GM23248 (cell line): ENCODE results near the gene CKS2.

GRCh38 chr9:86355675-86356125, 1.5 kb upstream of the TUT7 start:
- RAMPAGE, long total RNA: no peak

DNA sequence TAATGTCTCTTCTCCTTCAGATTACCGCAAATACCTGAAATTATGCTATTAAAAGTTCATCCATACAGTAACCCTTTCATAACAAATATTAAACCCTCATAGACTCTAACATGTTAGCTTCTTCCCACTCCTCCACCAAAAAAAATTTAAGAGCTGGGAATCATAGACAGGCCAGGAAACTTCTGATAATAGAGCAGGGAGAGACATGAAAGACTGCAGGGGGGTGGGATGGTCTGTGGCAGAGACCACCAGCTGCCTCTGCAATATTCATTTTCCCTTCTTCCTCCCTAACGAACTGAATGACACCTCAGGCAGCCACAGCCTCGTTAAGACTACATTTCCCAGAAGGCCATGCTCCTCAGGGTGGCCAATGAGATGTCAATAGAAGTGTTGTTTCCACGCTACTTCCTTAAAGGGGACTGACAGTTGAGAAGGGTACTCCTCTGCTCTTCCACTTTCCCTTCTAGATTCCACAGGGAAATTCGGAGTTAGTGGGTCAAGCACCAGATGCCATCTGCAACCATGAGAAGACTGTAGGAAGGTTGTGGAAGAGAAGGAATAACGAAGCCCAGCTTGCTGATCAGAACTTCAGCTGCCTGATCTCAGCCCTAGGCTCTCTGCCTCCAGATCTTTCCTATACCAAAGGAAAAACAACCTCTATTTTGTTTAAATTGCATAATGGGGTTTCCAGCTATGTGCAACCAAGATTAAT, 52.0 kb upstream of the DAPK1 start:
- RAMPAGE, long total RNA: no peak

DNA sequence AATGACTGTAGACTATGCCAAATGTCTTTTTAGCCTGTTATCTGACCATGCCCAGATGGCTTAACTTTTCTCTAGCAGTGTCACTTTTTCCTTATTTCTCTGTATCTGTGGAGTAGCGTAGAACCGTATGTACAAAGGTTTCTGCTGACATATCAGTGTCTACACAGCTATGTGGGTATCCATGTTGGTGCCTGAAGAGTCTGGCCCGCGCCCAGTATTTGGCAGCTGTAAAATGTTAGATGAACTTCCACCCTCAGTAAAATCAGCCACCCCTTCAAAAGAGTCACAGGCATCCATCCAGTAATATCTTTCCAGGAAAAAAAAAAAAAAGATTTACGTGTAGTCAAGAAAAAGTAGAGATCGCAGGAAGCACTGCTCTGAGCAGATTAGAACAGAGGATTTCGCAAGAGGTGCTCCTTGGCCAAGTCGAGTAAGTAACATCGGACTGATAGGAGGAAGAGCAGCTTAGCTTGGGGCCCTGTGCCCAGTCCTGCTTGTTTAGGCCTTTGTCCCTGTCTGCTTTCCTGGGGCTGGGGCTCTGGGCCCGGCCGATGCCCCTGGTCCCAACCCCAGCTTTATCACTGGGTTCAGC, 21.0 kb downstream of the DAPK1 start:
- RAMPAGE, long total RNA: no peak

DNA sequence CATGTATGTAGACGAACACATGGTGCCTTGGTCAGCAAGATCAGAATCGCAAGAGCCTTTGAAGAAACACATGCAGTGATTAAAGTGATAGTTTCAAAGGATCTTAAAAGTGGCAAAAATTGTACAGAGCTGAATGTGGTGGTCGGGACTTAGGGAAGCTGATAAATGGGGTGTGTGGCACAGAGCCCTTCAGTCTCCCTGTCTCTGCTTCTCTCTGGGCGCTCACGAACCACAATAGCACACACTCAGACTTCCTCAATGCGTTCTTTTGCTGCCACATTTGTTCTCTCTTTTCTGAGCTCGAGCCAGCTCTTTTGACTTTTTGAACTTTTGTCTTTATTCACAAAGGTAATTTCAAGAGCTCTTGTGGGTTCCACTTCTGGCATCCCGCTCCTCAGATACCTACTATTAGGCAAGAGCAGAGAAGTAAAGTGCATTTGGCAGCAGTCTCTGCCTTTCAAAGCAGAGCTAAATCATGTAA, 112.3 kb upstream of the CTSL start:
- RAMPAGE, long total RNA: no peak

DNA sequence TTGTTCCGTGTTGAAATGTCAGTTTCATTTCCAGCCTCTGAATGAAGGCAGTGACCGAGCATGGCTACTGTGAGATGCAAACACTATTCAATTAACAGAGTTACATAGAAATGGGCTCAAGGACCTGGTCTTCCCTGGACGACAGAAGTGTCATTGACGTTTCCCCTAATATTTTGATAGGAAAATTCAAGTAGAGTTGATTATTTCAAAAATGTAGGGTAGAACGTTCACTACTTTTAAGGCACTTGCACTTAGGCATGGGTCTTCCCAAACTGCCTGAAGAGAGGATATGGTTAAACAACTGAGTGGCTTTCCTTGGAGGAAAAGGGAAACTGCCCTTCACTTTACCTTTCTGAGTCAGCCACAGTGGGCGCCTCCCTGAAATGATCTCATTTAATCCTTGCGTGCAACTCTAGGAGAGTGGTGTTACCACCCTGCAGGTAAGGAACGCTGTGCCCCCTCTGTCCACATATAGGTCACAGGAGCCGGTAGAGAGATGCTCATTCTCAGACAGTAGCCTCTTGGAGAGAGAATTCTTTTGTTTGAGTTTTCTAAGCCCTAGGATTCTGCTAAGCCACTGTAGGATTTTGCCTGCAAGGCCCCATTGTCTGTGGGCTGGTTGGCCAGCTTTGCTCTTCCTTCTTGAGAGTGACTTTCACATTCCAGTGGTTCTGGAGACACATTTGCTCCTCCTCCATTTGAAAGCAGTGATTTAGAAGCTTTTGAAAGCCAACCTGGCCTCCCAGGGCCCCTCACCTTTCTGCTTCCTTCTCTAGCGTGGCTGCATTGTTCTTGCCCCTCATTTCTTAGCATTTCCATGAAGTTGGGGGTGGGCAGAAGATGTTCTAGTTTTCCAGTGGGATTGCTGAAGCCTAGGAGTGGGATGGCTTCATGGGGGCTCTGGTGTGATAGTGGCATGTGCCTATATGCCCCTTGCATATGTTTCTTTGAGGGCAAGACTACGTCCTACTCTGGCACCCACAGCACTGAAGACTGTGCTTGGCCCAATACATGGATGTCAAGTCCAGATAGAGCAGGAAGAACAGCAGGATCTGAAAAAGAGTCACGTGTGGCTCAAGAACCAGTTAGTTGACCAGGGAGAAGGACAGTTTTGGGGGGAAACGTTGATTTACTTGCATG, 110.2 kb upstream of the CTSL start:
- RAMPAGE, long total RNA: no peak

DNA sequence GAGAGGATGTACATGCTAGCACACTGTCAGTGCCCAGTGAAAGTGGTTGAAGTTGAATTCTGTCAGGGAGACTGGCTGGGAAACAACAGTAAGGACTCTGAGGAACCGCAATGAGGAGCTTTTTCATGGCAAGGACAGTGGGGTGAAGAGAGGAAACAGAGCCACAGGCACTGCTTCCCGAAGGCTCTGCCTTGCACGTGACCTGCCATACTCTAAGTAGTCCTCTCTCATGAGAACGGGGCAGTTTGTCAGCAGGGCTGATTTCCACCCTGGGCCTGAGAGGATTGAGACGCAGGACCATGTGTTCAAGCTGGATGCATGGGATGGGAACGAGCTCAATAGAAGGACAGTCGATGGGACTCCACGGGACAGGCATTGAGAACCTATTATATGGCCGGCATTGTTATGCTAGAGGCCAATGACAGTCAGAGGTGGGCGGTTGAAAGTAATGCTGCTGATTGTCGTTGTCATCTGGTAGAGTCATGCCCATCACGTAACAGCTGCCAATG, 106.5 kb upstream of the CTSL start:
- RAMPAGE, long total RNA: no peak

GRCh38 chr9:87644803-87645203, 81.1 kb upstream of the CTSL start:
- RAMPAGE, long total RNA: no peak

DNA sequence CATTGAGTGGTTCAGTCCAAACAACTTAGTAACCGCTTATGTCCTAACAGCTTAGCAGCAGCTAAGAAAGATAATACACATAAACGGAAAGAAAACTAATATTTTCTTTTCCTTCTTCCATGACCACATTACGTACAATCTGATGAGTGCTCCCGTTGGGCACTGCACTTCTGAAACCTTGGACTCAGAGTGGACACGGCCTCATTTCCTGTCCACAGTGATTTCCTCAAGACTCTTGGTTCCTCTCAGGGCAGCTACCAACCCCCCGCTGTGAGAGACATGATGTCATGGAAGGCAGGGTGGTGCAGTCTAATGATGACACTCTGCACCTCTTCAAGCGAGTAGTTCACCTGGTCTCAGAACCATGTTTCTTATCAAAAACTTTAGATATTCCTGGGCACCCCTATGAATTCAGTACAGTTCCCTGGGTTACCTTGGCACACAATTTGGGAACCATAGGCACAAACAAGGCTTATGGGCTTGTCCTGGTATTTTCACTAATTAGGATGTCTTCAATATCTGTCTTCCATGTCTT, 68.7 kb upstream of the CTSL start:
- RAMPAGE, long total RNA: no peak

DNA sequence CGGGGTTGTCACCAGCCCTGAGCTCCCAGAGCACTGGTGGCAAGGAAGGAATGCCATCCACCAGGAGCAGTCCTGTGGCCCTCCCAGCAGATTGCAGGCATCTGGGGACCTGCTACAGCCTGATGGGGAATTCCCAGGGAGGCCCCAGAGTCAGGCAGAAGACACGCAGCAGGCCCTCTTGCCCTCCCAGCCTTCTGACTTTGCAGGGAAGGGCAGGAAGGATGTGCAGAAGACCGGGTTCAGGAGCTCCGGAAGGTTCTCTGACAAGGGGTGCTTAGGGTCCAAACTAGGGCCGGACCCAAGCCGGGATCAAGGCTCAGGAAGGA, 3.6 kb downstream of the SPATA31E1 start:
- RAMPAGE, long total RNA: no peak

DNA sequence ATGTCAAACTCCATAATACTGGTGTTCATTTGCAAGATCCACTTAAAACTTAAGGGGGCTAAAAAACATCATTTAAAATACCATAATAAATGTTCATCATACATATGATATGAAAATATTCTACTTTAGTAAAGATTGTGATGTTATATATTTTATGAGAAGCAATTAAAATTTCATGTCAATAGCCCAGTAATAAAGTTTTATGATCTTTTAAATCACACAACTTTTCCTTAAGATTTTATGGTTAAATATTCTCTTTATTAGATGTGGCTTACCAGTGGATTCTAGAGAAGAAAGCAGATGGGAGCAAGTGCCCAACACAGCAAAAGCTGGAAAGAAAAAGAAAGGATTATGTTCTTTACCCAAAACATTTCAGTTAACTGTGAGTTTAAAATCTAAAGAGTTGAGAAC, 22.3 kb upstream of the ENSG00000283205 start:
- RAMPAGE, long total RNA: no peak

- RAMPAGE, long total RNA: no peak
These were observed 25.1 kb downstream of the SPATA31C2 start for GRCh38 chr9:88113184-88113572.

- RAMPAGE, long total RNA: no peak
These were observed 65.4 kb upstream of the SPIN1 start for GRCh38 chr9:88322679-88323416.

- RAMPAGE, long total RNA: no peak
These were observed 3.1 kb downstream of the S1PR3 start for GRCh38 chr9:88994302-88994925.

GRCh38 chr9:89021940-89022202, 30.6 kb downstream of the S1PR3 start:
- RAMPAGE, long total RNA: no peak

GRCh38 chr9:89153461-89153994, 25.1 kb downstream of the SHC3 start:
- RAMPAGE, long total RNA: no peak

- RAMPAGE, long total RNA: no peak
These were observed 2.9 kb downstream of the SHC3 start for GRCh38 chr9:89175830-89176065.

DNA sequence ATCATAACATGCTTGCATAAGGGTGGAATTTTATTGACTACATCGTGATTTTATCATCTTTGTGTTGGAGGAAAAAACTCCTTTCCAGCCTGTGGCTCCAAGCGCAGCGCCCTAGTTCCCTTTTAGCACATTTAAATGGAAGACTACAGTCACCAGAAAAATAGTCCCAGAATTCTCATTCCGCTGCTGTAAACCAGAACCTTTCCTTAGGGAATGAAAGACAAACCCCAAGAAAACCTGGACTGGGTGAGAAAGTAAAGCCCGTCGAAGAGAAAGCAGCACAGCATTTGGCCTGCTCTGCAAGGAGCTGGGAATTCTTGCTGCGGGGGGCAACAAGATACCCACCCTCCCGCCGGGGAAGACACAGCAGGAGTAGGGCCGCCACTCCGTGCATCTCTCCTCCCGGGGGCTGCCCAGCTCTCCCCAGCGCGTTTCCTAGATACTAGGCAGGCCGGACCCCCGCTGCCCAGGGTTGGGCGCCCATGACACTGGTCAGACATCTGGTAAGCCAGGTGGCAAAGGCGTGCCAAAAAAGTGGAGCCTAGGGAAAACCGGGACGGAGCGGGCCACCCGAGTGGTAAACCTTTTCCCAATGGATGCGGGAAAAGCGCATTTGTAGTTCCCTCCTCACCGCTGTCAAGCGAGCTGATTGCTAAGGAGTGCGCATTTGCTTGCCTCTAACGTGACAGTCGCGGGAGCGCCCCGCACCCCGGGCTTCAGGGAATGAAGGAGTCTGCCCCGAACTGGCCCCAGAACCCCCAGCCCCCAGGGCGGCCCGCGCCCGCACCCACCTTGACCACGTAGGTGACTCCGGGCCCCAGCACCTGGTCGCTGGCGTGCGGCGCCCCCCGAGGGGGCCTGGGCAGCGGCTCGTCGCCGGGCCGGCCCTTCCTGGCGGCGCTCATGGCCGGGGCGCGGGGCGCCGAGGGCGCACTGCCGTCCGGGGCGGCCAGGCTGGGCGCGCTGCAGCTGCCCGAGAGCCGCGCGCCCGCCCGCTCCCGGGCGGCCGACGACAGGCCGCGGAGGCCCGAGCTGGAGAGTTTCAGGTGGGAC, 1.1 kb downstream of the SHC3 start:
- RAMPAGE, long total RNA: no peak

- RAMPAGE, long total RNA: no peak
These were observed 1.1 kb upstream of the SHC3 start for GRCh38 chr9:89179559-89180234.

DNA sequence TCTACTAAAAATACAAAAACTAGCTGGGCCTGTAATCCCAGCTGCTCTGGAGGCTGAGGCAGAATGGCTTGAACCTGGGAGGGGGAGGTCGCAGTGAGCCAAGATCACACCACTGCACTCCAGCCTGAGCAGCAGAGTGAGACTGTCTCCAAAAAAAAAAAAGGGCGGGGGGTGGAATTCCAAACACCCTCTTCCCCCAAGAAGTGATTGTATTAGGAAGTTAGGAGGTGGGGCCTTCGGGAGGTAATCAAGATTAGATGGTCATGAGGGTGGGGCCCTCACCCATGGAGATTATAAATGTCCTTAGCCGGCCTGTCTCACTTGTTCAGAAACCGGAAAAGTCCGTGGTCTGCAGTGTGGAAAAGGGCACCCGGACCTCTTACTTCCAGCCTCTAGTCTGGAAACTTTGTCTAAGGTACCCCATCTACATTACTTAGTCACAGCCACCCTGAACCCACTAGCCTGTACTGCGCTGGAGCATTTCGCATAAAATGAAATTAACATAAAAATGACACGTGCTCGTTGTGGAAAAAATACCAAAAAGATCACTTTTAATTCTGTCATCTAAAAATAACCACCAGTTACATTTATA, 1.4 kb upstream of the CKS2 start:
- RAMPAGE, long total RNA: no peak

DNA sequence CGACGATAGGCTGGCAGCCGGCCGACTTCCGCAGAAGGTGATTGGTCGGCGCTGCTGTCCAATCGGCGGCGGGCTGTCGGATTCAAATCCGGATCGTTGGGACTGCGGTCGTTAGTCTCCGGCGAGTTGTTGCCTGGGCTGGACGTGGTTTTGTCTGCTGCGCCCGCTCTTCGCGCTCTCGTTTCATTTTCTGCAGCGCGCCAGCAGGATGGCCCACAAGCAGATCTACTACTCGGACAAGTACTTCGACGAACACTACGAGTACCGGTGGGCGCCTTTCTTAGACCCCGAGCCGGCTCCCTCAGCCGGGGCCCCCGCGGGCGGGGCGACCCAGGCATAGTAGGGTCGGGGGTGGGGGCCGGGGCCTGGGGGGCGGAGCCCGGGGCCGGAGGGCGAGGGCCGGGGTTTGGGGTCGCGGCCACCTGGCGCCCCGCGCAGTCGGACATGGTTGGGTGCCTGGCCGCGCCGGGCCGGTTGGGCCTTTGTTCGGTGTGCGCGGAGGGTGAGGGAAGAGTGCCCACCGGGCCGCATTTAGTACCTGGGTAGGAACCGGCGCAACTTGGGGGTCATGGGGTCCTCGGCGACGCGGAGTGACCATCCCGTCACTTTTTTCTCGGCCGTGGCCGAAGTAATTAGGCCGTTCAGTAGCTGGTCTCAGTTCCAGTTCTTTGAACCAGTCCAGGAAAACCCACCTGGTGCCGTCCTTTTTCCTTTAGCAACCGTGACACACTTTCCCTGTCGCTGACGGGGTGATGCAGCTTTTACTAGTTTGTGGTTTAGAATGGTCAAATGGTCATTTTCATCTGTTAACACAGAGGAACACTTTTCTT, at the start of gene CKS2:
CKS2 (plus strand) TSS at position 111 of the 830 bp plus-strand sequence.
- RAMPAGE, long total RNA: start-site peak on the plus strand centred at position 113 of the sequence, 6 bp wide, 60 and 73 reads in 2 replicates